Omental fat pad (tissue), 4 donors: ENCODE results near the genes DPYD, PALMD and DPH5.

GRCh38 chr1:97208063-97208684 is 486.6 kb downstream of the PTBP2 start:
- PRO-cap, result no peak
- RAMPAGE, long total RNA, 4 experiments, result no peak in any of the 4 experiments

DNA sequence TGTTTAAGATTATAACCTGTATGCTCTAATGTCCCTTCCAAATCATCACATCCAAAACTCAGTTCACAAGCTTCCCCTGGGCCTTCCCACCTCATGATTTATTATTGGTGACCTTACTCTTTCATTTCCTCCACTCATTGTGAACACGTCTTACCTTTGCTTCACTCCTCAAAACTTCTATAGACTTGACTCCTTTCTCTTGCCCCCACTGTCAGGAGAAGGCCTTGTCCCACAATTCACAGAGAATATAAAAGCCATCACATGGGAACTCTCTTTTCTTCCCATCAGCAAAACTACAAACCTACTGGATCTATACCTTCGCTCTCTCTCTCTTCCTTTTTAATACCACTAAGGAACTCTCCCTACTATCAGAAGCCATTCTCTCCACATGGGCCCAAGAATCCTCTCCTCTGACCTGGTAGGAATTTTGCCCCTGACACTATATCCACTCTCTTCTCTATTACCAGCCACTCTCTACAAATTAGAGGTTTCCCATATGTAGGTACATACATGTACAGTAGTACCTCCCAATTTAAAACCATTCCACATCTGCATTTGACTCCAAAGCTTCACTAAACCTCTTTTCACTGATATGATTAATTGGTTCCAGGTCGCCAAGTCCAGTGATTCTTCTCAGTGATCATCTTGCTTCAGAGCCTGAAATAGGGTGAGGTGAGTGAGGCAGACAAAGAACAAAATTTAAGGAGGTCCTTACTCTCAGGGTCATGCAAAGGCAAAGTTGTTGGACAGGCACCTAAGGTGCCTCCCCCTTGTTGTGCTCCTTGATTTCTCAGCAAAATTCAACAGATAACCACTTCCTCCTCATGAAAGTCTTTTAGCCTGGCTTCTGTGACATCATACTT is 365.2 kb downstream of the DPYD start:
- PRO-cap, result no peak
- RAMPAGE, long total RNA, 4 experiments, result no peak in any of the 4 experiments

DNA sequence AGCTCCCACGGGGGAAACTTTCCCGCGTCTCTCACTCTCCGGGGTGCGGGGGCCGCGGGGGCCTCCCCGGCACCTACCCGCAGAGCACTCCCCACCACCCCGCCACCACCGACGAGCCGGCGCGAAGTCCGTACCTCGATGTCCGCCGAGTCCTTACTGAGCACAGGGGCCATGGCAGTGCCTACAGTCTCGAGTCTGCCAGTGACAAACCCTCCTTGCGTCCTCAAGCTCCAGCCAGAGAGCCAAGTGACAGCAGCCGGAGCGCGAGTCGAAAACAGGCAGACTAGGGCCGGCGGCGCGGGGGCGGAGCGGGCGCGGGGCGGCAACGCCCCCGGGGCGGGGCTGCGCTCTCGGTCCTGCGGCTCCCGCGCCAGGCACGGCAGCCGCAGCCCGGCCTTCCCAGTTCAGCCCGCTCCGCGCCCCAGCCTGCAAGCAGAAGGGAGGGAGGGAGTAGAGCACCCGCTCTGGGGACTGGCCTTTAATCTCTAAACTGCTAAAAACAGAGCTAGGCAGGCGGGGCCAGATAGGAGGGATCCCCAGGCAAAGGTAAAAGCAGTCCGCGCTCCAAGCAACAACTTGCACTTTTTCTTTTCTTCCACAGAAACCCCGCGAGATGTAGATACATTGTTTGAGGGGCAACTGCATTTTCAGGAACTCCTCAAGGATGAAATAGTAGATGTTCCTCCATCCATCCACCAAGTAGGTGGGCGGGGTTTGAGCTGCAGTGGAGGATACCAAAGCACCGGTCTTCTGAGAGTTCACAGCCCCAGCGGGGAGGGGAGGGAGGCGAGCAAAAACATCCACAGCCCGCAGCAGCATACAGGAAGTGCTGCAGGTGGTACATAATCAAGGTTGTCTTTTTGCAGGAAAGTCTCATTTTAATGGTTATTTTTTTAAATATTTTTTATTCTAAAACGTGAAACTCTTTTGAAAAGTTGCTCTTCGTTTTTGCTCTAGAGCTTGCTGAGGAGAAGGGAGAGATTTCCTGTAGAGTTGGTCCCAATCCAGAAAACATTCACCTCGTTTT is at the start of gene DPYD:
Gene DPYD (minus strand): TSS at position 285 of the 1,027 bp plus-strand sequence.
- PRO-cap, result no peak
- RAMPAGE, long total RNA, 4 experiments, result start-site peak on the minus strand in 4 of 4 experiments, centred at positions 233 to 262 of the sequence, 290 to 2,476 reads per replicate

- PRO-cap, result no peak
- RAMPAGE, long total RNA, 4 experiments, result no peak in any of the 4 experiments
These were observed 273.0 kb upstream of the SNX7 start for GRCh38 chr1:98388443-98389097.

GRCh38 chr1:98871149-98872017 is 133.3 kb downstream of the PLPPR5 start:
- PRO-cap, result no peak
- RAMPAGE, long total RNA, 4 experiments, result no peak in any of the 4 experiments

DNA sequence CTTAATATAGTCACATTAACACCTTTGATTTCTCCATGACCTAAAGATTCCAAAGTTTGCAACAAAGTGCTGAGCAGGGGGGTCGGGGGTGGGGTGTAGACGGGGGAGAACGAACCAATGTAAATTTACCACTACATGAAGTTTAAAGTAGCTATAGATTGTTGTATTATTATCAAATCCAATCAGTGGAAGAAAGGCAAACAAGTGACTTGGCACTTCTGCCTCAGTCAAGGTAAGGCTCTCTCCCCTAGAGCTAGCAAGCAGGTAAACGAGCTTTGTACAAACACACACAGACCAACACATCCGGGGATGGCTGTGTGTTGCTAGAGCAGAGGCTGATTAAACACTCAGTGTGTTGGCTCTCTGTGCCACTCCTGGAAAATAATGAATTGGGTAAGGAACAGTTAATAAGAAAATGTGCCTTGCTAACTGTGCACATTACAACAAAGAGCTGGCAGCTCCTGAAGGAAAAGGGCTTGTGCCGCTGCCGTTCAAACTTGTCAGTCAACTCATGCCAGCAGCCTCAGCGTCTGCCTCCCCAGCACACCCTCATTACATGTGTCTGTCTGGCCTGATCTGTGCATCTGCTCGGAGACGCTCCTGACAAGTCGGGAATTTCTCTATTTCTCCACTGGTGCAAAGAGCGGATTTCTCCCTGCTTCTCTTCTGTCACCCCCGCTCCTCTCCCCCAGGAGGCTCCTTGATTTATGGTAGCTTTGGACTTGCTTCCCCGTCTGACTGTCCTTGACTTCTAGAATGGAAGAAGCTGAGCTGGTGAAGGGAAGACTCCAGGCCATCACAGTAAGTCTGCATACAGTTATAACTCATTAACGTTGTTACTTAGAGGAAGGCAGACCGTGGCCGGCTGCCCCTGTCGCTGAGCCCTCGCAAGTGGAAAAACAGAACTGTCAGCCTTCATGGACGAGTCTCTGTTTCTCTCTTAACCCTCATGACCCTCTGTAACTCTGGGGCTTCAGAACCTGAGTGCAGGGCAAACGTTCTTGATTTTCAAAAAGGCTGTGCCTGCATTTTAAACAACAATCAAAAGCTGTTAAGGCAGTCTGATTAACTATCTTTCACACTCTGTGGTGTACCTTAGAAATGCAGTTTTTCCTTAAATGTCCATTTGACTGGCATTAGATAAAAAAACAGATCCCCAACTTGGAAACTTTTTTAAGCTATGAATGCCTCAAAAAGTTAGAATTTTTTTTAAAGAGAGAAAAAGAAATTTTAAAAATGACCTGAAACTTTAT is at the start of gene PALMD:
Gene PALMD (plus strand): TSS at position 552 of the 1,253 bp plus-strand sequence.
- PRO-cap, result no peak
- RAMPAGE, long total RNA, 4 experiments, result start-site peak on the plus strand in 3 of 4 experiments, centred at positions 520 to 537 of the sequence, 2,068 to 4,088 reads per replicate

- PRO-cap, result no peak
- RAMPAGE, long total RNA, 4 experiments, result no peak in any of the 4 experiments
These were observed 13.8 kb downstream of the PALMD start for GRCh38 chr1:99659597-99660278.

DNA sequence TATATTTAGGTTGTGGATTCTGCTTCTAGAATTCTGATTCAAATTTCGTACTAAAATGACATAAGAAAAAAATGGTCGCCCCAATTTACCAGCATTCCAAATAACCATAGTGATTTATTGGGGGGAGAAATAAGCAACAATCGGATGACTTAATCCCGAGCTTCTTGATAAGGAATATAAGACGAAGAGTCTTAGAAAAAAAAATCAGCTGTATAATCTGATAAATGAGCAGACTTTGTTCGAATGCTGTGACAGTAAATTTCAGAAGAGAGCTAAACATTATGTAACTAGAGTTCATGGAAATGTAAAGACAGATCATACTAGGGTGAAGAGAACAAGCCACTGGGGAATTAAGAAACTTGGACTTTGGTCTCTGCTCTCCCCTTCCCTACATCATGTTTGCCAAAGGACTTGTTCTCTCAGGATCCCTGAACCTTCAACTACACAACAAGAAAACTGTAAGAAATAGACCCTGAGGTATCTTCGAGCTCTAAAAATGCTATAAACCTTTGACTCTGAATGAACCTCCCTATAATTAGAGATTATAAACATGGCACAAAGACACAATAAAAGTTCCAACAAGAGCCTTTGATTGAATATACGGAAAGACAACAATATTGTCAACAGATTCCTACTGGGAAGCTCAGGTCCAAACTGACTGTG is 27.6 kb downstream of the FRRS1 start:
- PRO-cap, result no peak
- RAMPAGE, long total RNA, 4 experiments, result no peak in any of the 4 experiments

DNA sequence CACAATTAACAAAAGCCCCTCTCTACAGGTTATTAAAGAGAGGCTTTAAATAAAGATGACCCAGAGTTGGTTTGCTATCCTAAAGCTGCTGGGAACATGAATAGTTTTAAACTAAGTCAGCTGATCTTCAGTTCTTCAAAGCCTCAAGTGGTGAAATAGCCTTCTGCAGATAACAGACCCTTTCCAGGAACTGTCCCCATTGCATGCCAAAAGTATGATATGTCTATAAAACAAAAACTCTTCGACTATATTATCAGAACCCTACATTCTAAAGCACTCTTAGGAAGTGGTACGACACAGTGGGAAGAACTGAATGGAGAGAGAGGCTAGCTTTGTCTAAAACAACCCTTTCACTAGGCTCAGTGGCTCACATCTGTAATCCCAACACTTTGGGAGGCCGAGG is 2.0 kb upstream of the FRRS1 start:
- PRO-cap, result no peak
- RAMPAGE, long total RNA, 4 experiments, result no peak in any of the 4 experiments

- PRO-cap, result no peak
- RAMPAGE, long total RNA, 4 experiments, result no peak in any of the 4 experiments
These were observed 1.9 kb downstream of the AGL start for GRCh38 chr1:99852025-99852396.

DNA sequence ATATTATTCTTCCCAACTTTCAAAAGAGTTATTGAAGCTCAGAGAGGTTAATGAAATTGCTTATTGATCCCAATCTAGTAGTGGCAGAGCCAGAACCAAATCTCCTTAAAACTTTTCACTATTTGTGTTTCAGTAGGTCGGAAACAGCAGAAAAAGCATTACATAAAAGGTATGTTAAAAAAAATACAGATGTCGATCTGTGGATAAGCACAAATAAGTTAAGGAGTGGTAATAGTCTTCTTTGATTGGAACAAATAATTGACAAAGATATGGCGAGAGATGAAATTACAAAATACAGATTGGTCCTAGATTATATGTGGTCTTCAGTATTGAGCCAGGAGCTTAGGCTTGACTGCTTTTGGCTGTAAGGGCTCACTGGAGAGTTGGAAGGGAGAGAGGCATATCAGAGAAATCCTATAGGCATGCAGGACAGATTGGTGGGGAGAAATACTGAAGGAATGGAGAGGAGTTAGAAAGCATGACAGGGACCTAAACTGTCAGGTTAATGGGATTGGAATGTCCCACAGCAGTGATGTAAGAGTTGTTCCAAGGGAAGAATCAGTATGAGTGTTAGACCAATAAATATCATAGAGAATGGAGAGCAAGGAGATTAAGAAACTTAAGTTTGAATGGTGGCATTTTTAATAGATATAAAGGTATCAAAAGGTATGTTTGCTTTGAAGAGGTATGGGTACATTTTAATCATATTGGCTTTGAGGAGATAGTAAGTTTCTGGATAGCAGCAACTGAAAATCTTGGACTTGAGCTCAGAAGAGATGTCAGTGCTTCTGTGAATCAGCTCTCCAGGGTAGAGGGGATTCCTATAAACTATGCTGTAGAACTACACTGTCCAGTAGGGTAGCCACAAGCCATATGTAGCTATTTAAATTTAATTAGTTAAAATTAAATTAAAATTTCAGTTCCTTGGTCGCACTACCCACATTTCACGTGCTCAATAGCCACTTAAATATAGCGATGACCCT is 28.4 kb upstream of the MFSD14A start:
- PRO-cap, result no peak
- RAMPAGE, long total RNA, 4 experiments, result no peak in any of the 4 experiments

DNA sequence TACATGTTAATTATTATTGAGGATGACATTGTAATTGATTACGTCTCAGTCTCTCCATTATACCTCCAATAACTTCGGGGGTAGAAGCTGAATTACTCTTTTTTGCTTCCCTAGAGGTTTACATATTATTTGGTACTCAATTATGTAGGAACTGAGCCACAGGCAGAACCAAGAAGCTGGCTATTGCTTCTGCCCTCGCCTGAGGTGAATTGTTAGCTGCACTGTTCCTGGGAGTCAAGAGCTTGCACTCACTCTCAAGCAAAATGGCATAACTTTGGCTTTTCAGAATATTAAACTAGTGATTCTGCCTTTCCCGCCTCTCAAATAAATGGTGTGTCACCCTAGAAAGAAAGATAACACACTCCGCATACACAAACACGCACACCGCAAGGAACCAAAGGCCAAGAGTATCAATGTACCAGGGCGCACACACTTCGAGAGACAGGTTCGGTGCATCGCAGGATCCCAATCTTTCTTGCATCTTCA is 577 bp upstream of the RTCA start:
- PRO-cap, result no peak
- RAMPAGE, long total RNA, 4 experiments, result no peak in any of the 4 experiments

DNA sequence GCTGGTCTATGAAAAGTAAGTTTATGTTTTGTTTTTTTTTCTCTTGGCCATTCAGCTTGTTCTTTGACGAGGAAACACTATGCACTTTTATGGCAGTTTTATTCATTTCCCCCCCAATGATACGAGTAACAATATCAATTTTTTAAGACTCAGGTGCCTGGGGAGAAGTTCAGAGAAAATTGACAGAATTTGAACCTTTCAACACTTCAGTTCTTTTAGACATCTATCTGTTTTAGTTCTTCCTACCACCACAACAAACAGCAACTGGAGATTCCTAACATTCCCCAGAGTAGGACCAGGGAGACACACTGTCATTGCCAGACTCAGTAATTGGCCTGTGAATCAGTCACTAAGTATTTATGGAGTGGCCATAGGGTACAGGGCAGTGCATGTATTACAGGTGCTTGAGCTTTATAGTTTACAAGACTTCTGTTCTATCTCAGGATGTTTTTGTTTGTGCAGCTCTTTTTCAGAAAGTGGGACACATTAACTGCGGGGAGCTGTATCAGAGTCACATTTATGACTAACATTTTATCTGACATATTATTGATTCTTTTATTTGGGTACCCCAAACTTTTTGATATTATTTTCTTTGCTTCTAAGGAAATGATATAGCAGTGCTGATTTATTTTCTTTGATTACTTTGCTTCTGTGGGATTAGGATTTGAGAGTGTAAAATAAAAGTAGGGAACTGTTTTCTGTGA is 1.7 kb downstream of the CDC14A start:
- PRO-cap, result no peak
- RAMPAGE, long total RNA, 4 experiments, result no peak in any of the 4 experiments

DNA sequence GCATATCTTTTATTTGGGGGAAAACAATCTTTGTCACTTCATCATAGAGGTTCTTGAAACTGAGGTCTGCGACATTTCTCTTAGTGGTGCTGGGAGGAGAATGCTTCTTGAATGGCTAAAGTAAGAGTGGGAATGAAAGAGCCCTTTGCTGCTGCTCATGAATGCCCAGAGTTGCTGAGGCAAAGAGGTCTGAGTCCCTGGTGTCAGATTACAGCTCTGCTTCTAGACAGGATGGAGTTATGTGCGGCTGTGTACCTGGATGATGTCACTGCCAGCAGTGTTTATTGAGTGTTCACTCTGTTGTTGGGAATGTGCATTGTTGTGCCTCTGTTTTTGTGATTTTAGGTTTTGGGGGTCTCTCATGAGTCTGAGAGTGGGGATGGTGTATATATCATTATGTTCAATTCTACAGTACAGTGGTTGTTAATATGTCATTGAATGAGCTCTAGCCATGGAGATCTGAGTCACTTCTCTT is 2.6 kb downstream of the CDC14A start:
- PRO-cap, result no peak
- RAMPAGE, long total RNA, 4 experiments, result no peak in any of the 4 experiments

GRCh38 chr1:100460973-100461680 is 76.8 kb upstream of the GPR88 start:
- PRO-cap, result no peak
- RAMPAGE, long total RNA, 4 experiments, result no peak in any of the 4 experiments

- PRO-cap, result no peak
- RAMPAGE, long total RNA, 4 experiments, result no peak in any of the 4 experiments
These were observed 52.2 kb upstream of the GPR88 start for GRCh38 chr1:100485588-100486305.

DNA sequence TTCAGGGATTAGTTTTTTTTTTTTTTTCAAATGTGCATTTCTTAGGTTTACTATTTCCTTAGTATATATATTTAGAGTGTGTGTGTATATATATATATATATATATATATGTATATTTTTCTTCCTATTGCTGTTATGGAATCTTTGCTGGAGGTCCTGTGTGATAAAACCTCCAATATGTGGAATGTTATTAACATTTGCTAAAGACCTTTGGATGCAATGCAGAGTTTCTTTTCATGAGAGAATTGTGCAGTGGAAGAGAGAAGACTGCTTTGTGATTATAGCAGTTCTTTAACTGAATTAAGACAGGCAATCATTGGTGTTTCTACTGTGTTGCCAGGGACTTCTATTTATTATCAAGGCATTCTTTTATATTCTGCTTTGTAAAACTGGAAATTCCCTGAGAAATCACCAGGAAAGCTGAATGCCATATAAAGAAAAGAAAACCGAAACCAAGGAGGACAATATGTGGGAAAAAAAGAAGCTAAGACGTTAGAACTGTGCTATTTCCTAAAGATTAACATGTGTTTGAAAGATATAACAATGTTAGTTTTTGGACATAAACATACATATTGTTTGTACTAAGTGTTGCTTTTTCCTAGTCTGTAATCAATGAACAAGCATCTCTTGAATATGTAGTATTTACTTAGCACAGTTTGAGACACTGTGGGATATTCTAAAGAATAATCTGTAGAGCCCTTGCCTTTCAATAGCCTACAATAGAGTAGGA is 47.3 kb downstream of the EXTL2 start:
- PRO-cap, result no peak
- RAMPAGE, long total RNA, 4 experiments, result no peak in any of the 4 experiments

GRCh38 chr1:100925875-100927119 is 30.4 kb downstream of the SLC30A7 start:
- PRO-cap, result no peak
- RAMPAGE, long total RNA, 4 experiments, result no peak in any of the 4 experiments

- PRO-cap, result no peak
- RAMPAGE, long total RNA, 4 experiments, result no peak in any of the 4 experiments
These were observed 5.0 kb downstream of the DPH5 start for GRCh38 chr1:101020556-101021017.

GRCh38 chr1:101025648-101026732 is at the start of gene DPH5:
DPH5 (minus strand) TSS chr1:101025784.
- PRO-cap, result unidirectional peak, plus-strand start at chr1:101025907
- RAMPAGE, long total RNA, 4 experiments, result start-site peak on the plus strand in 3 of 4 experiments, at chr1:101025853-101025910 at its widest, 29 to 113 reads per replicate; start-site peak on the minus strand in 3 of 4 experiments, at chr1:101025773-101025824 at its widest, 39 to 79 reads per replicate